Iris pigment epithelial cell (primary cell): ENCODE measurements around a stretch of chr9.

GRCh38 chr9:96476582-96477046 is 26.6 kb downstream of the HABP4 start:
- RRBS = no CpG with 5 or more reads among the region's 5 CpGs

GRCh38 chr9:96566485-96567665 is 52.8 kb downstream of the CDC14B start:
- RRBS = 3% methylated on average over 21 of the region's 78 CpGs

DNA sequence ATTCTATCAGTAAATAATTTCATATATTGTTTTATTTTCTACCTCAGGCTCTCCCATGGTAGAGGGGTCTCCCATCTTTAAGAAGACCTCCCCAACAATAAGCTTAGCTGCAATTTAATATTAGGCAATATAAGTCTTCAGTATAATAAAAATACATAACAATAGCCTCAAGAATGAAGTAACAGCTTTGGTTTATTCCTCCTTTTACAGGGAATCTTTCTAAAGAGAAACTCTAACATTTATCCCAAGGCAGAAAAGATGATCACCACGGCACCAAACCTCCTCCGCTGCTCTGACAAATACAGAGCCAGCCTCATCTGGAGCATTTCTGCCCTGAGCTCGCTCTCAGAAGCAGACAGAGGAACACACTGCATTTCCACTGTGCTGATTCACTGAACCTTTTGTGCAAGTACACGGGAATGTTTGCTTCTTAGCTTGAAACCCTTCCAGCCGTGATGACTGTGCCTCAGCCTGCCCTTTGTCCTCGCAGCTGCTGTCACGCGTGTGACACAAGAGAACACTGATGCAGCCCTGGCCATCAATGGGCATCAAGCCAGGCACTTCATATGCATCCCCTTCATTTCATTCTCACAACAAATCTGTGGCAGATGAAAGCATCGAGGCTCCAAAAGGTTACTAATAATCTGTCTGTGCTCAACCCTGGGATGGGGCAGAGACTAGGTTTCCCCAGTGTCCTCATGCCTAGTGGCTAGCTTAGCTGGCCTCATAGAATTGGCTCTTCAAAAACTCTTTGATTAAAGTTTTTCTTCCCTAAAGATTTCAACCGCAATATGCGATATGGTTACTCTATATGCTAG is 7.6 kb downstream of the CDC14B start:
- RRBS = no CpG with 5 or more reads among the region's 11 CpGs

GRCh38 chr9:96649413-96649857 is 5.7 kb downstream of the PRXL2C start:
- RRBS = no CpG with 5 or more reads among the region's 2 CpGs

DNA sequence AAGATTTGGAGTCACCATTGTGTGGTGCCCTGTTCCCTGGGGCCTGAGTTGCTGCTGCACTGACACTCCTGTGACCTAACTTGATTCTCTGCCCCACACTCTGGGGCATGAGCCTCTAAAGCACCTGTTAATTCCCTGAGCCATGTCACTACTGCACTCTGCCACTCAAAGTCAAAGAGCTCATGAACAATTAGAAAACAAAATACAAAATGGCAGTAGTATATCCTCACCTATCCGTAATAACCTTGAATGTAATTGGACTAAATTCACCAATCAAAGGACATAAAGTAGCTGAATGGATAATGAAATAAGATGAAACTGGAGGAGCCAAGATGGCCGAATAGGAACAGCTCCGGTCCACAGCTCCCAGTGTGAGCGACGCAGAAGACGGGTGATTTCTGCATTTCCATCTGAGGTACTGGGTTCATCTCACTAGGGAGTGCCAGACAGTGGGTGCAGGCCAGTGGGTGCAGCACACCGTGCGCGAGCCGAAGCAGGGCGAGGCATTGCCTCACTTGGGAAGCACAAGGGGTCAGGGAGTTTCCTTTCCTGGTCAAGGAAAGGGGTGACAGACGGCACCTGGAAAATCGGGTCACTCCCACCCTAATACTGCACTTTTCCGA is 18.9 kb upstream of the ZNF510 start:
- RRBS = no CpG with 5 or more reads among the region's 14 CpGs

DNA sequence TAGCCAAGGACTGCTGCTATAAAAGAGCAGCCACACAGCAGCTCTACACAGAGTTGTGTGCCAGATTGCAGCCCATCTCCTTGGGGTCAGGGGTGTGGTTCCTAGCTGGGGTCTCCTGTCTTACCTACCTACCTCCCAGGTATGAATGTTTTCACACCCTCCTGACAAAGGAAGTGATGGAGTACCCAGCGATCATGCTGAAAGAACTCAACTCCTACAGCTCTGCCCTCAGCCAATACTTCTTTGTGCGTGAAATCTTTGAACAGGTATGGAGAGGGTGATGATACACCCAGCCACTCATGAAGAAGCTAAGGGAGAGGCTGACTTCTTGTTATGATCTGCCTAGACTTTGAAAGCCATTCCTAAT is 20.4 kb downstream of the CCDC180 start:
- RRBS = no CpG with 5 or more reads among the region's 2 CpGs

GRCh38 chr9:97382332-97382911 is 29.5 kb upstream of the TDRD7 start:
- RRBS = no CpG with 5 or more reads among the region's 1 CpG

- RRBS = no CpG with 5 or more reads among the region's 12 CpGs
Observed at GRCh38 chr9:97385951-97386861, 25.7 kb upstream of the TDRD7 start.

- RRBS = no CpG with 5 or more reads among the region's 2 CpGs
Observed at GRCh38 chr9:97675980-97676551, 21.1 kb downstream of the XPA start.

DNA sequence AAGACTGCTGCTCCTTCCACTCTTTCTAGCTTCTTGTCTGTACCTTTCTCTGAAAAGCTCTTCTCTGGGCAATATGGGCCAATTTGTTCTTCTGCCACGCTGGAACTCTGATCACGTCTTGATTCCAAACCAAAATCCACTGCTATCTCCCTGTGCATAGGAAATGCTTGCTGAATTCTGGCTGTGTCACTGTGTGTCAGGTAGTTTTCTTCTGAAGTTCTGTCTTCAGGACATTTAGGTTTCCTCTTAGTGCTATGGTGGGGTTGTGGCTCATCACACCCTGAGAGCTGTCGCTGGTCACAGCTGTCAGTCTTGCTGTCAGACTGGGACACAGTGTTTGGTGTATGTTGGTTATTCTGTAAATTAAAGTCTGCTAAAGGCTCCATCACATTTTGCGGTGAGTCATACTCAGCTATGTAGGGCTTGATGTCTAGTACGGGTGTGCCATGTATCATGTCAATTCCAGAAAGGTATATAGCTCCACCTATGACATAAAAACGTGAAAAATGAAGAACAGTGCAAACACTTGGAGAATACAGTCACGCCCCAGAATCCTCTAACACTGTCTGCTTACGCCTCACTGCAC is 12.1 kb downstream of the TRMO start:
- RRBS = no CpG with 5 or more reads among the region's 8 CpGs

GRCh38 chr9:97987343-97988071 is 4.4 kb downstream of the ANP32B start:
- RRBS = no CpG with 5 or more reads among the region's 7 CpGs

- RRBS = no CpG with 5 or more reads among the region's 8 CpGs
Observed at GRCh38 chr9:98021389-98022068, 35.0 kb upstream of the NANS start.

DNA sequence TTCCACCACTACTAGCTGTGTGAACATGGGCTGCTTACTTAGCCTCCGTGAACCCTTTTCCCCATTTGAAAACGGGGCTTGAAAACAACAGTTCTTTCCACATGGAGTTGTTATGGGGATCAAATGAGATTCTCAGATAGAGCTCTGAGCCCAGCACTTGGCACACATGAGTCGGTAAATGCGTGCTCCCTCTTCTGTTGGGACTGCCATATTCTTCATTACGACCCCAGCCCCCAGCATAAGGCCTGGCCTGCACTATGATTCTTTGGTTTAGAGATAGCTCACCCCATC is 887 bp downstream of the NANS start:
- RRBS = no CpG with 5 or more reads among the region's 5 CpGs

DNA sequence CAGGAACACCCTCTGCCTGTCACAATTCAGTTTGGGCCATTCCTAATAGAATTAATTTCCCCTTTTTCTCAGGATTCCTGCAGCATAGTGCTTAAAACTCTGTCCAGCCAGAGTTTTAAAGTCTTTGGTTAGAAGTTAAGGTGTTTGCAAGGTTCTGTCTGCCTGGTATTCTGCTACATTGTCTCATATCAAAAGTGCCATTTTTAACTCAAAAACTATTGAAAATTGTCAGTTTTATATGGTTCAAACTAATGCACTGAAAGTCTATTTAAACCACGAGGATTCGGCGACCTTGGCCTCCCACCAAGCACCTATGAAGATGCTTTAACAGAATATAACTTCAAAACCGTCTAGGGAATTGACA is 29.0 kb downstream of the NANS start:
- RRBS = no CpG with 5 or more reads among the region's 4 CpGs

- RRBS = 30% methylated on average over 18 of the region's 97 CpGs
Observed at GRCh38 chr9:98087155-98088343, 31.0 kb downstream of the NANS start.

- RRBS = no CpG with 5 or more reads among the region's 6 CpGs
Observed at GRCh38 chr9:98177003-98177422, 15.4 kb downstream of the CORO2A start.

- RRBS = 2% methylated on average over 10 of the region's 26 CpGs
Observed at GRCh38 chr9:98255127-98255530, 320 bp downstream of the TBC1D2 start.

- RRBS = no CpG with 5 or more reads among the region's 3 CpGs
Observed at GRCh38 chr9:98263564-98263849, 8.1 kb upstream of the TBC1D2 start.

DNA sequence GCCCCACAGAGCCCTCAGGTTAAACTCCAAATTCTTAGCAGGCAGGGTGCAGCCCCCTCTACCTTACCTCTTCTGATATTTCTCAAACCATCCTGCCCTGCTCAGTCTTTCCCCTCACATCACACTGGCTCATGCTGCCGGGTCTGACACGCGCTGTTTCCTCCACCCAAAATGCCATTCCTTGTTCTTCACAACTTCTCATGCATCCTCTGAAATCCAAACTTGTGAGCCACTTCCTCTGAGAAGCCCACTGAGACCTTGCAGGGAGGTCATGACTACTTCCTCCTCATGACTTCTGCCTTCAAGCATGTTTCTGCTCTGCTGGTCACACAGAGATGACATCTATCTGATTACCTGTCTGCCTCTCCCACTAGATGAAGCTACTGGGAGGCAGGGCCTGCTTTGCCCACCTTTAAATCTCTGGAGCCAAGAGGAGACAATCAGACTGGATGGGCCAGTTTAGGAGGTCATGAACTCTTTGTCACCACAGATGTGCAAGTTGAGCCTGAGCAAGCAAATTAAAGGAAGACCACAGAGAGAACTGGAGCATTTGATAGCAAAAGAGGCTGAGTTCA is 119.7 kb upstream of the TBC1D2 start:
- RRBS = no CpG with 5 or more reads among the region's 3 CpGs

DNA sequence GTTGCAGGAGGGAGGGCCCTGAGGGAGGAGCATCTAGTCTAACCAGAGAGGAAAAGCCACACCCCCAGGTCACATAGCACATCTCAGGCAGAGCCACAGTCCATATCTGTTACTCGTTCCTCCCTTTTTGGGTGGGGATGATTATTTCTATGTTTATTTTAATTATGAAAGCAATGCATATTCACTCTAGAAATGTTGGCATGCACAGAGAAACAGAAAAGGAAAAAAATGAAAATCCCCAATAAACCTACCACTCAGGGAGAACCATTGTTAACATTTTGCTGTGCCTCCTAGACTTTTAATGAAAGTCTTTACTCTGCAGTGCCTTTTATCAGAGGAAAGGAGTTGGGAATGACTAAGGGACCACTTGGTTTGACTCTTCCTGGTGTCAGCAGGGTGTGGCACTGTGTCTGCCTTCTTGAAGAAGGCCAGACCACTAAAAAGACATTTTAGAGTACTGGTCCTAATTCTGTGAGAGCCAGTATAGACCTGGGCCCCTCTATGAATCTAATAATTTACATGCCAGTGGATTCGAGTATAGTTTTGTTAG is 2.9 kb downstream of the GALNT12 start:
- RRBS = no CpG with 5 or more reads among the region's 2 CpGs